Colic lymph node (tissue), 1 donor: ENCODE measurements around the genes EIF4E, ADH6 and C4orf54.

- PRO-cap, result bidirectional peak, plus-strand start at chr4:98929369, minus-strand start at chr4:98929125; unidirectional peak, plus-strand start at chr4:98929557; bidirectional peak, plus-strand start at chr4:98929728, minus-strand start at chr4:98929706
Measured at GRCh38 chr4:98928973-98929840, at the start of gene EIF4E. Gene EIF4E (minus strand): TSS chr4:98929133.

DNA sequence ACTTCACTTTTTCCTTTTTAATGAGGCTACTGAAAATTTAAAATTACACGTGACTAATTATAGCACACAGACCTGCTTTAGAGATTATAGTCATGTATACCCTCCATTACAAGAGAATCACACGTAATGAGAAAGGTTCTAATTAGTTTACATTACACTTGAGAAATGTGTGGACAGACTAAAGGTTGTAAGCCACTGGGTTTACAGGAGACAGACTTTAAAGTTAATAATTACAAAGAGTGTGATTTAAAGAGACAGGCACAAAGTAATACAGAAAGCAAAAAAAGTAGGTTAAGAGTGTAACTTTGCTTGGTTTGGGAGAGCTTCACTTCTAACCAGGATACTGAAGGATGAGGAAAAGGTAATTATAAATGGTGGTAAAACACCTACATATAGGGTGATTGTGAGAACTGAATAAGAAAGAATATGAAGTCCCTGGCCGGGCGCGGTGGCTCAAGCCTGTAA, 2.3 kb downstream of the ADH5 start:
- PRO-cap, result no peak

DNA sequence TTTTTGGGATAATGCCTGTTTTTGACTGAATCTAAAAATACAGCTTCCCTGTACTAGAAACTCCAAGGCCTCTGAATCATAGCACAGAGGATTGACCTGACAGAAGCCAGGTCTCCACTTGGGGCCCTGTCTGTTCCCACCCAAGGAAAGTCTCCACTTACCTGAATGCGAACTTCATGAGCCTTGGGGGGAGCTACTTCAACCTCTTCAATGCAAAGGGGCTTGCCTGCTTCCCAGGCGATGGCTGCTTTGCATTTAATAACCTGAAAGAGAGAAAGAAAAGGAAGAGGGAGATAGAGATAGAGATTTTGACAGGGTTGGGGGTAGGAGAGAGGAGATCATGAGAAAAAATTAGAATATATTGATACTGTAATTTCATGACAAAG, 1.6 kb downstream of the ADH4 start:
- PRO-cap, result no peak

GRCh38 chr4:99208739-99209057, 10.3 kb downstream of the ADH6 start:
- PRO-cap, result no peak

DNA sequence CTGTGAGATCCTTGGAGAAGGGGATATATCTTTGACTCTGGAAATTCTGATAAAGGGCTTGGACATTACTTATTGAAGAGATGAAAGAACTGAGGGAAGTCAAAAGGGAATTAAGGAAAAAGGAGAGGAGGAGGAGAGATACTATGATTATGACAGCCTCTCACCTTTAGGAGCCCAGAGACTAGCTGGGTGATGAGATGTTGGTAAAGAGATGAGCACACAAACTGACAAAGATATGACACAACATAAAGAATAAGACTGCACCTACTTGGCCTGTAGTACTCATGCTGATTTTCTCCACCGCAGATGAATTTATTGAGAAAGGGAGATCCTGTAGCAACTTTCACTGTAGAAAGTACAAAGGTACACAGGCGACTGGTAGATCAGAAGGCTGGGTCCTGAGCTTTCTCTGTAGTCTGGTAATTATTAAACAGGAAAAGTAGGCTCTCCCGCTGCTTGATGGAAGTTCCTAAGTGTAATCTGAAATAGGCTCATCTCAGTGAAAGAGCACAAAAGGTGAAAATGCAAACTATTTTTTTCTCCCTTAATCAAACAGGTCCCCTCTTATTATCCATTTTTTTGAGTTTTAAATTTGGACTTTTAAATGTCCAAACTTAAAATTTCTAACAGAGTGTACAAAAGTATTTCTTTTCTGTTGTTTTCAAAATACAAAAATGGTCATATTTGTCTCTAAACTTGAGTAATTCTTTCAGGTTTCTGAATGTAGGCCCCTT, at the start of gene ADH6:
Gene ADH6, minus strand, starts transcription at position 380 of the 734 bp plus-strand sequence.
- PRO-cap, result no peak

DNA sequence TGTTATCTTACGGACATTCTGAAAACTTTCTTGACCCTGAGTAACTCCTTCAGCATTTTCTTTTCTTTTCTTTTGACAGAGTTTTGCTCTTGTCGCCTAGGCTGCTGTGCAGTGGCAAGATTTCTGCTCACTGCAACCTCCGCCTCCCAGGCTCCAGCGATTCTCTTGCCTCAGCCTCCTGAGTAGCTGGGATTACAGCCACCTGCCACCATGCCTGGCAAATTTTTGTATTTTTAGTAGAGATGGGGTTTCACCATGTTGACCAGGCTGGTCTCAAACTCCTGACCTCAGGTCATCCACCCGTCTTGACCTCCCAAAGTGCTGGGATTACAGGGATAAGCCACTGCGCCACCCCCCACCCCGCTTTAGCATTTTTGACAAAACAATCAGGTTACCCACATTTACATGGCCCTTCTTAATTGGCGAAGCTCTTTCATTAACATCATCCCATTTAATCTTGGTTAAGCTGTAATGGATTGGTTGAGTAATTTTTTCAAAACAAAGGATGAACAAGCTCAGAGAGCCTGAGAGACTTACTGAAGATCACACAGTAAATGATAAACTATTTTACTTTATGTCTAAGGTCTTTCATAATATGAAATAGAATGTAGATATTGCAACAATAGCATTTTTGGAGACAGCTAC, 15.1 kb downstream of the ADH1B start:
- PRO-cap, result no peak

DNA sequence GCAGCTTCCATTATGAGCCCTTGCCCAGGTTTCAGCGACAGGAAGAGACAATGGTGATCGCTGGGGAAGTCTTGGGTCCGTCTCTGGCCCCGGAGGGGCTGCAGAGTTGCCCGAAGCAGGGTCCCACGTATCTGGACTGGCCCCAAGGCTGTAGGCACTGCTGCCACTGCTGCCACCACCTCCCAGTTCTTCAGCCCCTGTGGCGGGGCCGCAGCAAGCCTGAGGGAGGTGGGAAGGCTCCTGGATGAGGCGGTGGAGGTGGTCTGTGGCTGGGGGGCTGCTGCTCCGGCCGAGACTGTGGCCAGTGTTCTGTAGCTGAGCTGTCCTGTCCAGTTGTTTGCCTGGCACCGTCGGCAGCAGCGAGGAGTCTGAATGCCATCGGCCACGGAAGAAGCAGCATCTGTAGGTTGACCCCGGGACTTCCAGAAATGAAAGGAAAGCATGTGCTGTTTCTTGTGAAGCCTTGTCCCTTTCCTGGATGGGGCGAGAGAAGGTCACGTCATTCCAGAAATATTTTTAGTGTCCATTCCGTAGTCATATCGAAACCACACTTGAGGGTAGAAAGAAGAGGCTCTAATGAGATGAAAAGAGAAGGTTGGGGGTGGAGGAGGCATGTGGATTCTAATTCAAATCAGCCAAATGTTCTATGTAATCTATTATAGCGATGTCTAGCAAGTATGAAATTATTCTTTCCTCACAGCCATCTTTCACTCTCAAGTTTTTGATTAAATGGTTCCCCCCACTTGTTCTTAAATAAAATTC, 3.2 kb downstream of the C4orf54 start:
- PRO-cap, result no peak

DNA sequence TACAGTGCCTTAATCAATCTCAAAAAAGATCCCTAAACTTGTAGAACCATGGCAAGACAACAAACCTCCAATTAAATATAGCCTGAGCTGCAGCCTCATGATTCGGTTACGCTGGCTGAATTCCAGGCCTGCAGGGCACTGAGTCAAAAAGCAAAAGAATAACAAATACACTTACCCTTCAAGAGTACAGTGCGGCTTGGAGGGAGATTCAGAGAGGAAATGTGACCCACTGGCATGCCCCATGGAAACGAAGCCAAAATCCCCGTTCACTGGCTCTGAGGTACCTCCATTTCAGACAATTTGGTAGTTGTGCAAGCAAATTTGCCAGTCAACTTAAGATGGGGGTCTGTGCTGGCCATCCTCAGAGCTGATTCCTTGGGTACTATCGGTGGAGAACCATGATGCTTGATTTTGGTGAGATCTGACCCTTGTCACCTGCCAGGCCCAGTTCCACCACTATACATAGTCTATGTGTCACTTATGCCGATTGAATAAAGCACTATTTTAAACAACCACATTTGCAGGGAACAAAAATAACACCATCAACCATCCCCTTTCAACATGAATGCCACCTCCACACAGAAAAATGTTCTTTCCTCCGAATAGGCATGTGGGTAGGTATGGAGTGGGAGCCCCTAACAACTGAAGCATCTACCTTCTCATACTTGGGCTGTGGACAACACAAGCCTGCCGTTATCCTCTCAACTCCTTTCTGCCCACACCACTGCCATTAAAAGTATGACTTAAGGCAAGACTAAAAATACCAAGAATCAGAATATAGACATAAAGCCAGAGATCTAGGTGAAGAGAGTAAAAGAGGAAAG, 2.1 kb downstream of the C4orf54 start:
- PRO-cap, result no peak

- PRO-cap, result no peak
Measured at GRCh38 chr4:99657680-99657962, at the start of gene C4orf54. Gene C4orf54 (minus strand): TSS chr4:99657828.

DNA sequence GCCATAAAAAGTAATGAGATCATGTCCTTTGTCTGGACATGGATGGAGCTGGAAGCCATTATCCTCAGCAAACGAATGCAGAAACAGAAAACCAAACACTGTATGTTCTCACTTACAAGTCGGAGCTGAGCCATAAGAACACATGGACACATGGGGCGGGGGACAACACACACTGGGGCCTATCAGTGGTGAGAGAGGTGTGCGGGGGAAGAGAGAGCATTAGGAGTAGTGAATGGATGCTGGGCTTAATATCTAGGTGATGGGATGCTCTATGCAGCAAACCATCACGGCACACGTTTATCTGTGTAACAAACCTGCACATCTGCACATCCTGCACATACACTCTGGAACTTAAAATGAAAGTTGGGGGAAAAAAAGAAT, 81.2 kb downstream of the EMCN start:
- PRO-cap, result no peak

GRCh38 chr4:100516128-100516634, 1.6 kb downstream of the EMCN start:
- PRO-cap, result no peak

DNA sequence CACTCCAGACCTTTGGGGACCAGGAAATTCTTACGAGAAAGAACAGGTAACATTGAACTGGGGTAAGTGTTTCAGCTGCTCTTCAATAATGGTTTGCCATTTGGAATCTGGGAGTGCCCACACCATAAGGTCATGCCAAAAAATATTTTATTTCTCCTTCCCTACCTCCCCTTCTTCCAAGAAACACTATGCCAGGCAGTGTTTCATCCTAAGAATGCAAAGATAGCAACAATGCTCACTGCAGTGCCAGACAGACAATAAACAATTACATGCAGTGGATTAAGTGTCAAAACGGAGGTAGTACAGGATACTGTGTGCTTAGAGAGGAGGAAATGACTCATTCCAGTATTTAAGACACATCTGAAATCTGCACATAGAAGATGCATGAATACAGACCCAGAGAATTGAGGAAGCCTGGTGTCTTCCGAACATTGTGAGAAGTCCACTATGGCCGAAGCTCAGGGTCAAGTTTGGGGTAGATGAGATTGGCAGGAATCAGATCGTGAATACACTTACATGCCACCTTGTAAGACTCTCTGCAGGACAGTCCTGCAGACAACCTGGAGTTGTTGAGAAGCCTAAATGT, 326.4 kb downstream of the PPP3CA start:
- PRO-cap, result bidirectional peak, plus-strand start at position 377 of the sequence, minus-strand start at position 256 of the sequence

DNA sequence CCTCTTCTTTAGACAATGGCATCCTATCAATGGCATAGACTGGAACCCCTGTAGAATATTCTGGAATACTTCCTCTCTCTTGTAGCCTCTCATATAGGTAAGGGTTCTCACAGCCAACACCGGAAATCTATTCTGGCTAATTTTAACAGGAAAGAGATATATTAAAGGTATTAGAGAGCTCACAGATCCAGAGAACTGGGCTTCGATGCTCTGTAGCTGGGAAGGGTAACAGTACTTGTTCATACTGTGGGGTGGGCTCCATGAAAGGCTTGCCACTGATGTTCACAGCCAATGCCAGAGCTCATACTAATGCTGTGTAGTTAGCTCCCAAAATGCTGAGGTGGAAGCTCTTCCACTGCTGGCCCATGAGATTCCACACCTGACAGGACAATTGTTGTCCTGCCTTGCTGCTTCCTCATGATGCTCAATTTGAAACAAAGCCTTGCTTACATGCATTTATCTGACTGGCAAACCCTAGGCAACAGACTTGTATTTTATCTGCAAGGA, 310.4 kb downstream of the PPP3CA start:
- PRO-cap, result no peak

DNA sequence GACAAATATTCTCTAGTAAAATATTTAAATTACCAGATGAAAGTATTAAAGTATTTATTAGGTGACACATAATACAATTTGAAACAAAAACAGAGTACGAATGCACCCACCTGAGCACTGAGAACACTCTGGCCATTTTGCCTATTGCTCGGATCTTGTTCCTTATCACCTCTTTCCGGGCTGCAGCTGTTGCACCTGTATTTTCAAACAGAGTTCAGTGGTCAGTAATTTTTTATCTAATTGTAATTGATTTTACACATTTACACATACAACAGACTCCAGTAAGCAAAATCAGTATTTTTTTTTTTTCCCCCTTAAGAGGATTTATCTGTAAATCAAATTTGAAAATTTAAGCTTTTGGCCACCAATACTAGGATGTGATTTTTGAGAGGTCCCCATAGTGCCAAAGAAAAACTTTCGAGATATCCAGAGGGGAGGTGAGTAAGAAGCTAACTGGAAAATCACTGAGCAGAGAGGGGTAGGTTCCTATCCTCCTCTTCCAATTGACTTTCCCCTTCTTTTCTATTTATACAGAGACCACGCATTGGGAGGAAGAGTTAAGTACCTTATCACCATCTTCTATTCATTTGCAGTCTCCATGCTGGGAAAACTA, 306.8 kb downstream of the PPP3CA start:
- PRO-cap, result no peak

- PRO-cap, result no peak
Measured at GRCh38 chr4:101247103-101247419, 100.3 kb downstream of the PPP3CA start.

GRCh38 chr4:101669265-101669556, 121.3 kb upstream of the BANK1 start:
- PRO-cap, result no peak

DNA sequence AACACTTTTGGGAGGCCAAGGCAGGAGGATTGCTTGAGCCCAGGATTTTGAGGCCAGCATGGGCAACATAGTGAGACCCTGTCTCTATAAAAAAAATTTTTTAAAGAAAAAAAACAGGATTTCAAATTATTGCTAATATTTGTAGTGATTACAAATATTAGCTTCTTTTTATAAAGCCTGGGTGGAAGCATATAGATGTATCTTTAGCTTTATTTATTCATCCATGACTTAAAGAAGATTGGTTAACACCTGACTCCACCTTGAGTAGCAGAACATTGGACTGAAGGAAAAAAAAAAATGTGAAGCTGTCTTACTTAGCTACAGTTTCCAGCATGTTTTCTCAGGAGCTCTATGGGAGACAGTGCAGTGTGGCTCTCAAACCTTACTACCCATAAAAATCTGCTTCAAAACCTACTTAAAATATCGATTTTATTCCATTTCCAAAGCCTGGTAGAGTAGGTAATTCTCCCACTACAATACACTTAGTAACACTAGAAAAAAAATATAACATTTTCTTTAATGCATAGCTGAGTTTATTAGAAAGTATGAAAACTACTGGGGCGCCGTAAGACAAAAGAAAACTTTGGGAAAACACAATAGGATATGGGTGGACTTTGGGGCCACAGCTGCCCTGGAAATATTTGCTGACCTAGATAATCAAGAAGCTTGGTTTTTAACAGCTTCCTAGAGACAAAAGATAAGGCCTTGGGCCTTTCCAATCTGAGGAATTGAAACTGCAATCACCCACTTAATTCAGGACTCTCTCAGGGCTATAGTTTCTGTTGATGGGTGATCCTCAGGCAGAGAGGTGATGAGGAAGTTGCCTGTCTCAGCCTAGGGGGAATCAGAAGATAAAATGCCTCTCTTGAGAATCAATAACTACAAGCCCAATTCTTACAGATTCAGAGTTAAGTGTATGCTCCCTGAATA, 45.1 kb downstream of the NFKB1 start:
- PRO-cap, result unidirectional peak, plus-strand start at position 776 of the sequence

GRCh38 chr4:102551757-102552222, 50.6 kb downstream of the NFKB1 start:
- PRO-cap, result no peak

- PRO-cap, result no peak
Measured at GRCh38 chr4:102566771-102567246, 65.7 kb downstream of the NFKB1 start.

GRCh38 chr4:102594717-102595272, 93.6 kb downstream of the NFKB1 start:
- PRO-cap, result no peak